Umbilical cord (tissue), 2 donors: ENCODE measurements around the gene STT3B.

- RAMPAGE, long total RNA: no peak
Observed at GRCh38 chr3:29694888-29695270, 414.0 kb downstream of the RBMS3 start.

DNA sequence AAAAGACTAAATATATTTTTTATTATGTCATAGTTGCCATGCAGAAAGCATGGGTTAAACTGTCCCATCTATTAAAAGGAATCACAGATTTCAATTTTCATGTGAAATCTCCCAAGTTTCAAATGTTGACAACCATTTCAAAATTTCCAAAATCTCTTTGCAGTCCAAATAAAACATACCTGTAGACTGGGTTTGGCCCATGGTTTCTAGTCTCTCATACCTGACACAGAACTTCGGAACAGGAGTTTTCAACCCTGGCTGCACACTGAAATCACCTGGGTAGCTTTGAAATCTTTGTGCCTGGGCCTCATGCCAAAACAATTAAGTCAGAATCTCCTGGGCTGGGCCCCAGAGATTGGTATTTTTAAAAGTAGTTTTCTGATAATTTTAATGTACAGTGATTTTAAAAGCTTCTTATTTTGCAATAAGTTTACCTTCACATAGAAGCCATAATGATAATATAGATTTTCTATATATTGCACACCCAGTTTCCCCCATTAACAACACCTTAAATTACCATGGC, 476.5 kb downstream of the RBMS3 start:
- RAMPAGE, long total RNA: no peak

GRCh38 chr3:30161434-30161779, 445.0 kb upstream of the TGFBR2 start:
- RAMPAGE, long total RNA: no peak

GRCh38 chr3:30440704-30441374, 165.6 kb upstream of the TGFBR2 start:
- RAMPAGE, long total RNA: no peak

GRCh38 chr3:30625810-30626163, 19.4 kb downstream of the TGFBR2 start:
- RAMPAGE, long total RNA: no peak

DNA sequence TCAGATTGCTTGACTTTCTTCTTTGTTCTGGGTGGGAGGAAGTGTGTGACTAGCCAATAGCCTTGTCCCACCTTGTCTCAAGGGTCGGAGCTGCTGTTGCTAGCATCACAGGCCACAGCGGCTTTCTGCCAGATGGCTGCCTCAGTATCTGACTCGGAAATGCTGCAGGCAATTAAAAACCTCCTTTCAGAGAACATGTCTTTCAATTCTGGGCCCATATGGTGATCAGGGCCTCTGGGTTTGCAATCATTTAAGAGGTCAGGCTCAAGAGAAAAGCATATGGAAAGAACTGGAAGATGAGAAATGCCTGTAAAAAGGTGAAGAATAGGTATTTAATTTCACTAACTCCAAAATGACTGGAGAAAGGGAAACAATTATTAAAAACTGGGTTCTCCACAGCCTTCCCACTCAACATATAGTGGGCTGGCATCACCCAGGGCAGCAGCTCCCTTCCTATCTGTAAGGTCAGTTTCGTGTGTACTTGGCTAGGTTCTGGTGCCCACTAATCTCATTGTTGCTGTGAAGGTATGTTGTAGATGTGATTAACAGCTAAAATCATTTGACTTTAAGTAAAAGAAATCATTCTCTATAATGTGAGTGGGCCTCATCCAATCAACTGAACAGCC, 32.5 kb downstream of the TGFBR2 start:
- RAMPAGE, long total RNA: no peak

DNA sequence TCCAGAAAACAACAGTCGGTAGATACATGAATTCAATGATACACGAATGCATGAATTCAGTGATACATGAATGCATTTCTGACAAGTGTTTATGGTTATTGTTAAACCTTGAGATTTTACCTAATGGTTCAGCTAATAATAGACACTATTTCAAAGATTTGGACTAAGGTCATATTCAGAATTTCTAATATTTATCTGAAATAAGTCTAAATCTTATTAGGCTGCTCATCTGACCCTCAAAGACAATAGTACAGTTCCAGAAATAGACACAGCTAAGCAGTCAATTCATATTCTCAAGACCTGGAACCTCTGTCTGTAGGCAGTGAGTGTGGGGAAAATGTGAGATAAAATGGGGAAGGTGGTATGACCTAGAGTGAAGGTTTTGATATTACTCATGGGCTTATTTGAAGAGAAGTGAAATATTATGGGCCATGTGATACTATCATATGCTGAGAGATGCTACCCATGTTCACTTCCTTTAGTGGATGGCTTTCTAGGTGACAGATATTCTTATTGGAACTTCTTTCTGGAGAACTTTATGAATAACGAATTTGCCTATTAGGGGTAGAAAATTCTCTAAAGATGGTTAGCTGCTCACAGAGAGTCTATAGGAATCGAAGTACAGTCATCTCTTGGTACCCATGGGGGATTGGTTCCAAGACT, 33.5 kb downstream of the TGFBR2 start:
- RAMPAGE, long total RNA: no peak

GRCh38 chr3:30649615-30649907, 43.2 kb downstream of the TGFBR2 start:
- RAMPAGE, long total RNA: no peak

- RAMPAGE, long total RNA: no peak
Observed at GRCh38 chr3:30674071-30674584, 67.7 kb downstream of the TGFBR2 start.

DNA sequence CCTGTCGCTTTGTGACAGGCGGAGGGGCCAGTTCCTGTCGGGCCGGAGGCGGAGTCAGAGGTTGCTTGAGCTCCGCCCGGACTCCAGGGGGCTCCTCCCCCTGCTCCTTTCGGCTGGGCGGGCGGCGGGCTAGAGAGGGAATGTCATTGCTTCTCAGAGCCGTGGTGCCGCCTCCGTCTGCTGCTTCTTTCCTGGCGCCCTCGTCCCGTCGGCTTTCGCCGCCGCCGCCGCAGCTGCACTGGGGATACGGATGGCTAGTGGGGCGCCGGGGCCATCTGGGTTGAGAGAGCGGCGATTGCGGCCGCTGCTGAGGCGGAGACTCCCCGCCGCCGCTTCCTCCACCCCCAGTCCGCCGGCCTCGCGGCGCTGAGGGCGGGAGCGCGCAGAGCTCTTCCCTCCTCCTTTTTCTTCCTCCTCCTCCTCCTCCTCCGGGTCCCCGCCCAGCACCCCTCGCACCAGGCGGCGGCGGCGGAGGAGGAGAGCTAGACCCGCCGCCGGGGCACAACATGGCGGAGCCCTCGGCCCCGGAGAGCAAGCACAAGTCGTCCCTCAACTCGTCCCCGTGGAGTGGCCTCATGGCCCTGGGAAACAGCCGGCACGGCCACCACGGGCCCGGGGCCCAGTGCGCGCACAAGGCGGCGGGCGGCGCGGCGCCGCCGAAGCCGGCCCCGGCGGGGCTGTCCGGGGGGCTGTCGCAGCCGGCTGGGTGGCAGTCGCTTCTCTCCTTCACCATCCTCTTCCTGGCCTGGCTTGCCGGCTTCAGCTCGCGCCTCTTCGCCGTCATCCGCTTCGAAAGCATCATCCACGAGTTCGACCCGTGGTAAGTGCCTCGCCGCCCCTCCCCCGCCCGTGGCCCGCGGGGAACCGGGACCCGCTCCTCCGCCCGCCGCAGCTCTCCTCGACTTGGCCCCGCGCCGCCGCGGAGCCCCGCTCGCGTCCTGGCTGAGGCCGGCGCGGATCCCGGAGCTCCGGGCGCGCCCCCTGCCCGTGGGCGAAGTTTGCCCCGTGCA, at the start of gene STT3B:
STT3B (plus strand) TSS at position 433 of the 1,010 bp plus-strand sequence.
- RAMPAGE, long total RNA: no peak

GRCh38 chr3:31533503-31533930, 792 bp downstream of the STT3B start:
- RAMPAGE, long total RNA: no peak

DNA sequence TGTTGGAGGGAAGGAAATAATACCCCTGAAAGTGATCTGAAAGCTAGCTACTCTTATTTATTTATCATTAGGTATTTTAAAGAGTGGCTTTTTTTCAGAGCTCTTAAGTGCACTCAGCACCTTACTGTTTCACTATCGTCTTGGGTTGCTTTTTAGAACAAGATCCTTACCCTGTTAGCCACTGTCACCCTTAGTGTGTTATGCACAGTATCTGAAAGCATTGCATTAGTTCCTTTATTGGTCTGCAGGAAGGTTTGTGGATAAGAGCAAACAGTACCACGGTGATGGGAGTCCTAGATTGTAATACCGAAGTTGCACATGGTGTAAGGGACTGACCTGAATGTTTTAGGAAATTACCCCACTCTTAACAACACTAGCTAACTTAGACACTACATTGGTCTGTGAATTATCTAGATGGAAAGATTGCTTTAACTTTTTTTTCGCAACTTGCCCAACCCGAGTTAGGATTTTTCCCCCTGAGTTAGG, 1.2 kb downstream of the STT3B start:
- RAMPAGE, long total RNA: no peak

DNA sequence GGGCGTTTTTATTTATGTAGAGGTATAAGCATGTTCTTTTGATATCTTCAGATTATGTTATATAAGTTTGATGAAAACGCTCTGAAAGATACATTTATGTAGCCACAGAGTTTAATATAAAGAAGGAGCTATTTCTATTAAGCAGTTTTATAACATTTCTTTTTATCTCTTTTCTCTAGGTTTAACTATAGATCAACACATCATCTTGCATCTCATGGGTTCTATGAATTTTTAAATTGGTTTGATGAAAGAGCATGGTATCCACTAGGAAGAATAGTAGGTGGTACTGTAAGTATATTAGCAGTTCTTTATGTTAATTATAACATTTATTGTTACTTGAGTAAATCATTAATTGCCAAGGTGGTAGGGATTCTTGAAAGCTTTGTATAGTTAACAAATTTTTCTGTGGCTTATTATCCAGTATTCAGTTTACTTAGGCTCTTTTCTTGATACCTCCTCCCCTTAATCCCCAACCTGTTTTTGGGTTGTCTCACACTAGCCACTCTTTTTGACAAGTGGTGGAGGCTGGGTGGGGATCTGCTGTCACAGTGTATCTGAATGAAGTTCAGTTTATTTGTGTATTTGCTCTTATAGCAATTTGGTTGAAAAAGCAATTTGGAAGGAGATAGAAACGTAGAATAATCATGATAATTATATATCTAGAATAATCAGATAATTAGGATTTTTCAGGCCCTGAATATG, 43.6 kb downstream of the STT3B start:
- RAMPAGE, long total RNA: no peak

DNA sequence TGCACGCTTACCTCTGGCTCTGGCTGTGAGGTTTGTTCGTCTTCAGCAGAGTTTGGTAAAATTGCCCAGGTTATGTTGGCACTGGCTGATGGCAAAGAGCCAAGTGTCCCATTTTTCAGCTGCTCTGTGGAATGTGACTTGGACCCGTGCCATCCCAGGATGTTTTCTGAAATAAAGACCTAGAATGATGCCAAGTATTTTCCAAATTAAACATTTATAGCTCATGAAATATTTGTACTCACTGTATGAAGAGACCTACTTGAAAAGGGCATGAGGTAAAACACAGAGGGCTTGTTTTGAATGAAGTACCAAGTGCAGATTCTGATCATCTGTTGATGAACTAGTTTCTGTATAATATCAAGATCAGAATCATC, 200.5 kb downstream of the STT3B start:
- RAMPAGE, long total RNA: no peak

DNA sequence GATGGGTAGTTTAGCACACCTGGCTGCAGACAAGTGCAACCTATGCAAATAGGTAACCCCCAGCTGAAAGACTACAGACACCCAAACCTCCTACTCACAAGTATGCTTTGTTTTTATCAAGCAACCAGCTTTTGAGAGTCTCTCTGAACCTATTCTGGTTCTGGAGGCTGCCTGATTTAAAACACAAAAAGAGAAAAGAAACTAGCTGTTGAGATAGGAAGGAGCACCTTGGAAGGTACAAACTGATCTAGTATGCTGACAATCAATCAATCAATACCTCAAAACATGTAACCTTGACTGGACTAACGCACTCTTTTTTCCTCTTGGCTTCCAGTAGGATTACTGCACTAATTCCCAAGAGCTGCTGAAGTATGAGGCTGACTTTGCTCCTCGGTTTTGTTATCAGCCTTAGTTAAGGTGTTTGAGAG, 63.6 kb downstream of the OSBPL10 start:
- RAMPAGE, long total RNA: no peak

DNA sequence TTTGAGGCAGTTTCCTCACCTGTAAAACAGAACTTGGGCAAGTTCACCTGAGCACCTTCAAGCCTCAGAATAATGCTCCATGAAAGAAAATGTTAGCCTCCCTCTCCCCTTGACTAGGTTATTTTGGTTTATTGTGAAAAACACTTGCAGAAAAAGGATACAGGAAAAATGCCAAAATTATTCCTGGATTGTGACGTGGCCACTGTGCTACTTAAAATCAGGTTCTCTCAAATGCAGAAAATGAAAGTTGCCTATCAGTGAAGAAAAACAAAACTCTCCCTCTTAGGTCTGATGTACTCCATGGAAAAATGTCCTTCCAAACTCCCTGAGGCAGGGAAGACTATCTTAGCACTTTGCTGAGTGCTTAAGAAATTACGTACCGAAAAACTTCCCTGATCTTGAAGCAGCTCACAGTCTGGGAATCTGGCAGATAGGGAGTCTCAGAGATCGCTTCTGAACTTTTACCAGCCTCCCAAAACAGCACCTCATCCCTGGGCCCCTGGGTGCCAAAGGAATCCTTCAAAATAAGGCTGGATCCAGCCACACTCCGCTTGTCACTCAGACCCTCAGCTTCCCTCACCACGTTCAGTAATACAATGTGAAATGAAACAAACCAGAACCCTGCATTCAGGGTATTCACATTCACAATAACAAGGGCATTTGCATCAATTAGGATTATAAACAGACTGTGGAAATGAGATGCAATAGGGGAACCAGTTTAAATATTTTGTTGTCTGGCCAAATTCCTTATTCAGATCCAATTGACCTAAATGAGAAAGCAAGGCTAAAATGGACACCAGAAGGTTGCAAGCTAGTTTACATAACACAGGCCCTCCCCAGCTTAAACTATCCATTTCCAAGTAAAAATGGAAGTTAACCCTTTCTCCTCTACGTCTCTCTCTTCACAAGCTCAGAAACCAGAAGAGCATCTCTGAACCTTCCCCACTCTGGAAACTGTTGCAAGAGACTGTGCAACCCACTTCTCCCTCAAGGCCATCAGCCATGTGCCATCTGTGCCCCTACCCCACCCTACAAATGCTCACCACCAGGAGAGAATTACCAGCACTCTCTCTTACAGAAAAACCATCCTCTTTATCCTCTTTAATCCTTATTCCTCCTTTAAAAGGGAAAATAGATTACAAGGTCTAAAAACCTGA, 20.9 kb downstream of the OSBPL10 start:
- RAMPAGE, long total RNA: no peak

GRCh38 chr3:32158790-32159357, 52.5 kb downstream of the GPD1L start:
- RAMPAGE, long total RNA: no peak

DNA sequence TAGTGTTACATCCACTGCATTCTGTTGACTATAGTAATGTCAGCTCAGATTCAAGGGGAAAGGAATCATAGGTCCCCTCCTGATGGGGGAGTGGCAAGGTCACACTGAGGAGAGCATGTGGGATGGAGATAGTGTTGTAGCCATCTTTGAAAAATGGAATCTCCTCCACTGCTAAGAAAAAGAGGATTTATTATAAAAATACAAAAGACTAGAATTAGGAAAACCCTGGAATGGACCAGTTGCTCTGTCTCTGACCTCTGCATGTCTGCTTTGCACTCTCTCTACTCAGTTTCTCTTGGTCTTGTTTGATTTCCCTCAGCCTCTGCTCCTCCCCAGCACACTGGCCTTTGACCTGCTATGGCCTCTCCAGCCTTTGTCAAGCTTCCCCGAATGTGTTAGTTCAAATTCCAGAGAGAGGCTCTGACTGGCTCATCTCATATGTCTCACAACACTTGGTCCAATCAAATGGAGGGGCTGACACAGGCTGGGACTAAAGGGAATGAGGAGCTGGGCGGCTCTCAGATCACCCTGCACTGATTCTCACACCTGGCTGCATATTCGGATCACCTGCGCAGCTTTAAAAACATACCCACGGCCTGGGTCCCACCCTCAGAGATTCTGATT, 52.5 kb upstream of the CMTM8 start:
- RAMPAGE, long total RNA: no peak

DNA sequence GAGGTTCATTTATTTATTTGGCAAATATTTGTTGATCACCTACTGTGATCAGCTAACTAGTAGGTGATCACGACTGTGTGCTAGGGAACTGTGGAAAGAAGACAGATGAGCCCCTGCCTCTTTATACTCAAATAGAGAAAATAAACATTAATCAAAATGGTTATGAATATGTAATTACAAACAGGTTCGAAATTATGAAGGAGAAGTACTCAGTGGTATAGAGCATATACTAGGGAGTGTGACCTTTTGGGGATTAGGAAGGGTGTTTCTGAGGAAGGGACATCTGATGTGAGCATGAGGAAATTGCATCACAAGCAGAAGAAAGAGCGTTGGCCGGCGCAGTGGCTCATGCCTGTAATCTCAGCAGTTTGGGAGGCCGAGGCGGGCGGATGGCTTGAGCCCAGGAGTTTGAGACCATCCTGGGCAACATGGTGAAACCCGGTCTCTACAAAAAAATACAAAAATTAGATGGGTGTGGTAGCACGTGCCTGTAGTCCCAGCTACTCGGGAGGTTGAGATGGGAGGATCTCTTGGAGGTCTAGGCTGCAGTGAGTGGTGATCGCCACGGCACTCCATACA, 6.8 kb downstream of the CMTM7 start:
- RAMPAGE, long total RNA: no peak

DNA sequence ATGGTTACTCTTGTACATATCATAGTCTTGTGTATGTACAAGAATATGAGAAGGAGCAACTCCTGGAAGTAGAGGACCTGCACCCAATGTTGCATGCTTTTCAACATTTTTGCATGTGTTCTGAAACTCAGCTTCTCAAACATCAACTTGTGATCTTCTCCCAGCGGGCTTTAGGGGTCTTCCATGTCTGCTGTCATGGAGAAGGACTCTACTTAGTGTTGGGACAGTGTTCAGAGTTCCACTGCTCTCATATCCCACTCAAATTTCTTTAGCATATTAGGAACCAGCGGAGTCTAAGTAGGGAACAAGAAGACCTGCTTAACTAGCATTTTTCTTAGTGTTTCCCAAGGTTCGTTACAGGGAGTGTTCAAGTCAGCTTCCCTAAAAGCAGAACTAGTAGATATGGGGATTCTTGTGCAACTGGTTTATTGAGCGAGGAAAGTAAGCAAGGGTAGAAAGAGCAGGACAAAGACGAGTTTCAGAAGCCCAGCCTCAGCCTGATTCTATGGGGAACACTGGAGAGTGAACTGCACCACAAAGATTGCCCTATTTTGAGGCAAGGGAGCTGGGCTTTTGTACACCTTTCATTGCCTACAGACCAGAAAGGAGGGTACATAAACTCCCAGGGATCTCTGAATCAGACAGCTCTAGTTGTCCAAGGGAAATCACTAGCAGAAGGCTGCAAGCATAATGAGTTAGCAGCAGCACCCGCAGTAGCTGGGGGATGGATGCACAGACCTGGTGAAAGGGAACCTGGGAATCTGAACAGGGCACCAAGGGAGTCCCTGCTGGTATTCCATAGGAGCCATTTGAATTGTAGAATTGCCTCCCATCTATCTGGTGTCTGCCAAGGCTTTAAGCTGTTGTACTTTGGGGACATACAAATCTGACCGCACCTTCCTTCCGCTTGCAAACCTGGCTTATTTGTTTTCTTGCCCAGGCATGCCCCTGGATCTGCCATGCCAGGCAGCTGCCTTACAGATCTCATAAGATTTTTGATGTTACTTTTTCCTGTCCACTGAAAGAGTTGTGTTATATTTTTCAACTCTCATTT, 15.0 kb downstream of the CMTM7 start:
- RAMPAGE, long total RNA: no peak